ENCODE measurements around a stretch of chr13.

- PRO-cap, 2 experiments: no peak in any of the 2 experiments
Measured at GRCh38 chr13:28188164-28188583, 49.8 kb downstream of the PAN3 start.

- PRO-cap, 2 experiments: no peak in any of the 2 experiments
Measured at GRCh38 chr13:28274714-28275586, 136.6 kb downstream of the PAN3 start.

DNA sequence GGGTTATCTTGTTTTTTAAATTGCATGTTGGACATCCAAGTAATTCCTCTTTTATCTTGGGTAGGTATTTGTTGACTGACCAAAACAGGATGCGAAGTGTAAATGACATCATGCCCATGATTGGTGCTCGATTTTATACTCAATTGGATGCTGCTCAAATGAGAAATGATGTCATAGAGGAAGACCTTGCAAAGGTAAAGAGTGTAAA, 141.9 kb downstream of the PAN3 start:
- PRO-cap, 2 experiments: no peak in any of the 2 experiments

DNA sequence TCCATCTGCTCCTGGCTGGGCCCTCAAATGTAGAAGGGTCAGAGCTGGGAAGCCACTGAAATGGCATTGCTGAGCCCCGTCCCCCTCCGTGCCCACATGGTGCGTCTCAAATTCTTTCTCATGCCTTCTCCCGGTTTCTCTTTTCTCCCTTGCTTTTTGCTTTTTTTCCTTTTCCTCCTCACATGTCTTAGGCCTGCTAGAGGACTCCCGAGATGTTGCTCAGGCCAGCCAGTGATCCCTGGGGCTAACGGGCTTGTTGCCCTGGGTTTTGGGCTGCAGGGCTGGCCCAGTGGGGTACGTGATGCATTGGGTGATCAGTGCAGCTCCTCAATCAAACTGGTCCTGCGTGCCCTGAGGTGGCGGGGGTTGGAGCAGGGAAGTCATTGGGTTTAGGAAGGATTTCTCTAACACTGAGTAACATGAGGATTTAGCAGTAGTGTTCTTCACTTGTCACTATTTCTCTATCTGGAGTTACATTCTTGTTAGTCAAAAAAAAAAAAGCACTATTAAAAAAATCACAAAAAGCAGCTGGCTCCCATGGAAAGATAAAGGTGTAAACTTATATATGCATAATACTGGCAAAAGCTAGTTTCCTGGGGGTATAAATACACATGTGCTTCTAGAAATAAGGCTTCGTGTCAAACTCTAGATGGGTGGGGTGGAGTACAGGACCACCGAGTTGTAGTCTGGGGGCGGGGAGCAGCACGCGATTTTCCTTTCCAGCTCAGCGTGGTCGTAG, 164.3 kb downstream of the PAN3 start:
- PRO-cap, 2 experiments: no peak in any of the 2 experiments

GRCh38 chr13:28427001-28427379, 67.9 kb downstream of the FLT1 start:
- PRO-cap, 2 experiments: no peak in any of the 2 experiments

- PRO-cap, 2 experiments: peak in 1 of 2 experiments; most common plus-strand start chr13:28659861 (in 1); most common minus-strand start chr13:28659759 (in 1)
Measured at GRCh38 chr13:28659277-28659959, 488 bp downstream of the POMP start.

- PRO-cap, 2 experiments: no peak in any of the 2 experiments
Measured at GRCh38 chr13:28677843-28678265, 18.9 kb downstream of the POMP start.

DNA sequence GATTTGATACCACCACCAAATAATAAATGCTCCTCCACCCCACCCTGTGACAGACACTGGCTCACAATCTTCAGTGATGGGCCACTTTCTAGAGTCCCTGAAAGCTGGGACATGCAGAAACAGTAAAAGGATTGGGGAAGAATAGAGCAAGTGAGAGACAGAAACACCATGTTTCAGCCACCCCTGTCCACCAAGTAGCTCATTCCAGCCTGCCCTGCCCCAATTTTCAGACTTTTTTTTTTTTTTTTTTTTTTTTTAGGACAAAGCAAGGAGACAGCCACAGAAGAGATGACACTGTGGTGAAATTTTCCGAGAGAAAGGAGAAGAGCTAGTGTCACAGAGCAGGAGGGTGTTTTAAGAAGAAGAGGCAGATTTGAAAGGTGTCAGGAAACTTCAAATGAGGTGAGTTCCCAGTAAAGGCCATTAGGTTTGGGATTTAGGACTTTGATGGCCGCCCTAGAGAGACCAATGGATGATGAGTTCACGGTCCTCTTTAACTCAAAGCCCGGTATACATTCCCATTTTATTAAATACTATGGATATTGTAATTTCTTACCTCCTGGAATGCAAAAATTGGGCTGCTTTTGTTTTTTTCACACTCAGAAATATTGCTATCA, 1.4 kb downstream of the SLC46A3 start:
- PRO-cap, 2 experiments: no peak in any of the 2 experiments

DNA sequence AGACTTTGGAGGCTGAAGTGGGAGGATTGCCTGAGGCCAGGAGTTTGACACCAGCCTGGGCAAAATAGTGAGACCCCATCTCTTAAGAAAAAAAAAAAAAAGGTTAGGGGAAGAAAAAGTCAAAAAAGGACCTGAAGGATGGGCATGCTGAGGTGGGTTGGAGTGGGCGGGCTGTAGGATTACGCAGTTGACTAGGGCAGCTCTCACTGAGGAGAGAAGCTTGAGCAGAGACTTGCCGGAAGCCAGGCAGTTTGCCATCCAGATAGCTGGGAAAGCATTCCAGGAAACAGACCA, 13.1 kb upstream of the SLC46A3 start:
- PRO-cap, 2 experiments: peak in 2 of 2 experiments; most common plus-strand start position 230 of the sequence (in 2)

GRCh38 chr13:29125023-29125588, 305.0 kb downstream of the MTUS2 start:
- PRO-cap, 2 experiments: no peak in any of the 2 experiments

DNA sequence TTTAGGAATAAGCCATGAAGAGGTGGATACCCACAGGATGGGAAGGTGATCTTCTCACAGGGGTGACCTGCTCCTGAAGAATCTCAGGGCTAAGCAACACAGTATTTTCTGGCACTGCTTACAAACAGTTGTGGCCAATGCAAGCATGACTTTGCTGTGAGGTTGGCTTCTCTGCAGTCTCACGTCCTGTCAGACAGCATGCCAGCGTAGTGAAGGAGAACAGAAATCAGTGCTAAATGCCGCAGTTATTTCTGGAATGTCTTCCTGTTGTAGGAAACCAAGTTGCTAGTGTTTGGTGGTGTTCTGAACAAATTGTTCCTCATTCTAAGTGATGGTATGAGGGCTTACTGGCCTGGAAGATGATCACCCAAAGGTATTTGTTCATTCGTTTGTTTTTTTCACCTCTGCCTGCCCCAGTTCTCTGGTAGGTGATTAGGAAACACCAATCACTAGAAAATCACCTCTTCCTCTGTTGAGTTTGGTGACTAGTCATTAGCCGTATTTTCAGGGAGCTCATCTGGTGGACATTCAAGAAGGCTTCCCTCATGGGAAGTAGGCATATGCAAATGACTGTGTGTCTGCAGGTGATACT, 320.2 kb downstream of the MTUS2 start:
- PRO-cap, 2 experiments: no peak in any of the 2 experiments

- PRO-cap, 2 experiments: no peak in any of the 2 experiments
Measured at GRCh38 chr13:29509633-29510670, 85.5 kb downstream of the SLC7A1 start.

DNA sequence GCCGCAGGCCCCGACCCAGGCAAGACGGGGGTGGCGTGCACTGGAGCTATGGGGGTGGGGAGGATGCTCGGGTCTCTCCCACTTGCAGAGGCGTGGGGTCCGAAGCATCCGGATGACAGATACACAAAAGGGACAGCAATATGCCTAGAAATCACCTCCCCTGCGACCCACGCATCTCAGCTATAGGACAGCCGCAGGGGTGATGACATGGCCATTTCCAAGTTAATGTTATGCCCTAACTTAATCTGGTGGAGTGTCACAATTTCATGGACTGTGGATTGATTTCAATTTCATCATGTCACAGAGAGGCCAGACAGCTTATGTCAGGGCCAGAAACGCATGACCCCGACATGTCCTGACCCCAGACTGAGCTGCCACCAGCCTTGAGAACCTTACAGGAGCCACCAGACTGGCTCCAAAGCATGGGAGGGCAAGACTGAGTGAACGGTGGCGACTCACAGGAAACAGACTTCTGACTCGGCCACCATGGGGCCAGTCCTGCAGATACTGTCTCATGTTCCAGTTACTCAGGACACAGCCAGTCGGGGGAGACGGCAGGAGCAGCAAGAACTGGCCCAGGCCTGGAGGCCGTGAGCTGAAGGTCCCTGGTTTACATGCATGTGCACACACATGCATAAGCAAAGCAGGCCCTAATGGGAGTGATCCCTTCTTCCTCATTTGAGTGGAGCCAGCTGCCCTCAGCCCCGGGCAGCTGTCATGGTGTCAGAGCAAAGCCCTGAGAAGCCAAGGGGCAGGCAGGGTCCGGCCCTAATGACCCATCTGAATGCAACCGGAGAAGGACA, 82.2 kb downstream of the SLC7A1 start:
- PRO-cap, 2 experiments: no peak in any of the 2 experiments

- PRO-cap, 2 experiments: no peak in any of the 2 experiments
Measured at GRCh38 chr13:29519996-29520605, 75.4 kb downstream of the SLC7A1 start.

DNA sequence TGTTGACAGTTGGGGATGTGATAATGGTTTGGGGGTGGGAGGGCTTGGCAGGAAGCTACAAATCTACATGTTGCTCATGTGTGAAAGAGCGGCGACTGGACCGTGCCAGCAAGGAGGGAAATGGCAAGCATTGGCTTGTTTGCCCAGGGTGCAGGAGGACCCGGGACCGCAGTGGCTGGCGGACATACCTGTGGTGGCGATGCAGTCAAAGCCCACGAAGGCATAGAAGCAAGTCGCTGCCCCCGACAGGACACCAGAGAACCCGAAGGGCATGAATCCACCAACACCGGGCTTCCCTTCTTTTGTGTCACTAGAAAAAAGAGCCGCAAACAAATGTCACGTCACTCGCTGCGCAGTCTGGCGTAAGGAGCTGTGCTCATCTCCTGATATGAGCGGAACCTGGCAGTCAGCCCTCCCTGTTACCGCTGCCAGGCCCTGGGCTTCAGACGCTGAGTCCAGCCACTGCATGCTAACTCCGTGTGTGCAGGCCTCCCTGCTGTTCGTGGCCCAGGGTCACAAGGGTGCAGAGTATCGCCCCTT, 71.5 kb downstream of the SLC7A1 start:
- PRO-cap, 2 experiments: no peak in any of the 2 experiments

GRCh38 chr13:29587516-29588176, 7.8 kb downstream of the SLC7A1 start:
- PRO-cap, 2 experiments: no peak in any of the 2 experiments

DNA sequence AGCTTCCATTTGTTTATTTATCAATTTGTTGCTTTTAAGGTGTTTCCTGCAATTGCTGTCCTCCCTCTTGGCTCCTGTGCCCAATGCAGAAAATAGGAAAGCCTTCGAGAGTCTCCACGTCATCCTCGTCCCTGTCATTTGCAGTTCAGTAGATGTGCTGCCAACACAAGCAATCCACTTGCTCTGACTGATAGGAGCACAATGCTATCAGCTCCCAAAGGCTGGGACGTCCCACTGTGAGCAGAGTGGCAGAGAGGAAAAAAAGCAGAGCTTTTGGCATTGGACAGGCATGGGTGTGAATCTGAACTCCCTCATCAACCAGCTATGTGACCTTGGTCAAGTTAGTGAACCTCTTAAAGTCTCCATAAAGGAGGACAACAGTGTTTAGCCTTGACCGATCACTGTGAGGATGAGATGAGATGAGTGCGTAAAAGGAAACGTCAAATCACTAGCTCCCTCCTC, 10.7 kb upstream of the SLC7A1 start:
- PRO-cap, 2 experiments: no peak in any of the 2 experiments

GRCh38 chr13:29850782-29850971, 260 bp upstream of the UBL3 start:
- PRO-cap, 2 experiments: no peak in any of the 2 experiments

- PRO-cap, 2 experiments: no peak in any of the 2 experiments
Measured at GRCh38 chr13:29877510-29878032, 27.2 kb upstream of the UBL3 start.

DNA sequence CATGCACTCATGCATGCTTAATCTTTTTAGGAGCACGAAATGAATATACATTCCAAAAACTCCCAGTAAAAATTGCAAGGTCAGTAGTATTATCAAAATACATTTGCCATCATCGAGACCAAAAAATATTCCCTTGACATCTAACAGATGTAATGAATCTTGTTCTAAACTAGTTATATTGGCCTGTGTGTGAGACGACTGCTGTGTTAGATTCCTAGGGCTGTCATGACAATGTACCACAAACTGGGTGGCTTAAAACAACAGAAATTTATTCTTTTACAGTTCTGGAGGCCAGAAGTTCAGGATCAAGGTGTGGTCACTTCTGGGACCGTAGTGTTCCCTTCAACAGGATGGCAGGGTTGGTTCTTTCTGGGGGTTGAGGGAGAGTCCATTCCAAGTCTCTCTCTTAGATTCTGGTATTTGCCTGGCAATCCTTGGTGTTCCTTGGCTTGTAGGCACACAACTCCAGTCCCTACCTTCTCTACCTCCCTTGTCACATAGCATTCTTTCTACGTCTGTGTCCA, 56.2 kb upstream of the UBL3 start:
- PRO-cap, 2 experiments: no peak in any of the 2 experiments